Gallbladder (tissue), 1 donor: Measurements from ENCODE around the genes METTL8, METAP1D and DLX2.

- PRO-cap = no peak
Observed at GRCh38 chr2:169715224-169715843, 18.3 kb upstream of the KLHL23 start.

DNA sequence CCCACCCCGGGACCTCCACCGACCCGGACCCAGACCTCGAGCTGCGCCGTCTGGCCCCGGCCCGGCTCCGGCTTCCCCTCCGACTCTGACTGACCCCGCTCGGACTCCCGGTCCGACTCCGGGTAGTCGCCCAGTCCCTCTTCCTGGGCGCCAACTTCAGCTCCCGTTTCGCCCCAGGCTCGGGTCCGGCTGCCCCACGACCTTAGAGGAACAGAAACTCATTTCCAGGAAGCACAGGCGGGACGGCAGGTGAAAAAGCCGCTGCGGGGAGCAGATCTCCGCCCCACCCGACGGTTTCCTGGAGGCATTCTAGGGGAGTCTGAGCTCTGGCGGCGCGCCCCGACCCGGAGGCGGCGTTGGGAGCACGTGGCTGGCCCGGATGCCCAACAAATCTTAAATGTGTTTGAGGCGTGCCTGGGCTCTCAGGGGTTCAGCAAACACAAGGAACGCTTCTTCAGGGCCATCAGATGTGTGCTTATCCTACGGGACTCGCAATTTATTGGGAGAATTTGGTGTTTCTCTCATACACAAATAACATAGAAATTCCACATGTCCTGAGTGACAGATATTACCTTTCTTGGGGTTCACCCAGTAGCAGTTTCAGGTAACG is 30.0 kb upstream of the SSB start:
- PRO-cap = no peak

- PRO-cap = no peak
Observed at GRCh38 chr2:170409017-170409550, 231.1 kb downstream of the MYO3B start.

DNA sequence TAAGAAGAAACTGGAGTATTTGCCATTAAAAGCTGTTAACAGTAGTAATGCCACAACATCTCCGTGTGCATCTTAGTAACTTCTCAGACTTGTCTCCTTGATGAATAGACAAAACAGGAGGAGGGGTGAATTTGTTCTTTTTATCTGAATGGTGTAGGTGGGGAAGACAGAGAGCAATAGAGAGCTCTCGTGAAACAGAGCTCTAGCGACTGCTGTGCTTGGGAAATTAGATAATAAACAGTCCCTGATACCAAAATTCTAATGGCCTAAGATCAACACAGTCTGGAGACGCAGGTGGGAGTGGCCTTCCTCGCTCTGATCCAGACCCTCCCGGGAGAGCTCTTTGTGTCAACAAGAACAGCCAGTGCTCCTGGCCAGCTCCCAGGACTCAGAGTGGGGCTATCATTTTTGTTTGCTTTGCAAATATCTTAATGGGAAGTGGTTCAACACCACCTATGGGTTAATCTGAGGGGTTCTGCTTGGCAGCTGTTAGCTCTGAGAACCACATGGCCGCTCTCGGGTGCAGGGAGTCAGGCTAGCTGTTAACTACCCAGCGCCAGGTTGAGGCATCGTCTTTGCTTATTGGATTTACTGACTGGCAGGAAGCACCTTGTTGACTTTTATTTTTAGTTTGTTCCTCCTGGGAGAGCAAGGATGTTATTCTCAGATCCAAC is 185.0 kb upstream of the SP5 start:
- PRO-cap = no peak

GRCh38 chr2:170716623-170717176 is 1.6 kb downstream of the SP5 start:
- PRO-cap = bidirectional peak, plus-strand start at chr2:170716953, minus-strand start at chr2:170716922

GRCh38 chr2:170770614-170771816 is 837 bp downstream of the ERICH2 start:
- PRO-cap = bidirectional peak, plus-strand start at chr2:170771077, minus-strand start at chr2:170770725; unidirectional peak, minus-strand start at chr2:170771317

DNA sequence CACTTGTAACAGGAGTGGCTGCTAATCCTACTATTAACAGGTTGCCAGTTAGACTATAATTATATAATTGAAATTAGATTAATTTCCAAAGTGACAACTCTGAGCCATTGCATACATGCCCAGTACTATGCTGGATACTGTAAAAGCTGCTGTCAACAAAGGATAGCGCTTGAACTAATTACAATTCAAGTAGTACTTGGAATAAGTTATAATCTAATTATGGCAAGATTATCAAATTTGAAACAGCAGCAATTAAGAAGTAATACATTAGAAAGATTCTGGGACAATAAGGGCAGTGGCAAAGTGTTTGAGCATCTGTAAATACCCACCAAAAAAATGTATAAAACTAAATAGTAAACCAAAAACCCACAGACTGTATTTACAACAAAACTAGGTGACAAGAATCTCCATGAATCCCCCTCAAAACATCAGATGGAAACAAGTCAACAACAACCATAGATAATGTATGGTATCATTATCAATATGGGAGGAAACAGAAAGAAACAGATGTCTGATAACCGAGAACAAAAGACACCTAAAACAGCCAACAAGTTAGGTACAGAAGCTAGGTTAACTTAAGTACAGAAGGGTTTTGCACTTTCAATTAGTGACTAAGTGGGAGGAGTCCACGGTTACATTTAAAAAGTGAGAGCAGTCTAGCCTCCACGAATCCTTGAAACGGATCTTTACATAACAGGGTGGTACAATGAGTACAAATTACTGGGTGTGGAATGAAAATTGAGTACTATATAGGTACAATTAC is 76.9 kb downstream of the TLK1 start:
- PRO-cap = no peak

DNA sequence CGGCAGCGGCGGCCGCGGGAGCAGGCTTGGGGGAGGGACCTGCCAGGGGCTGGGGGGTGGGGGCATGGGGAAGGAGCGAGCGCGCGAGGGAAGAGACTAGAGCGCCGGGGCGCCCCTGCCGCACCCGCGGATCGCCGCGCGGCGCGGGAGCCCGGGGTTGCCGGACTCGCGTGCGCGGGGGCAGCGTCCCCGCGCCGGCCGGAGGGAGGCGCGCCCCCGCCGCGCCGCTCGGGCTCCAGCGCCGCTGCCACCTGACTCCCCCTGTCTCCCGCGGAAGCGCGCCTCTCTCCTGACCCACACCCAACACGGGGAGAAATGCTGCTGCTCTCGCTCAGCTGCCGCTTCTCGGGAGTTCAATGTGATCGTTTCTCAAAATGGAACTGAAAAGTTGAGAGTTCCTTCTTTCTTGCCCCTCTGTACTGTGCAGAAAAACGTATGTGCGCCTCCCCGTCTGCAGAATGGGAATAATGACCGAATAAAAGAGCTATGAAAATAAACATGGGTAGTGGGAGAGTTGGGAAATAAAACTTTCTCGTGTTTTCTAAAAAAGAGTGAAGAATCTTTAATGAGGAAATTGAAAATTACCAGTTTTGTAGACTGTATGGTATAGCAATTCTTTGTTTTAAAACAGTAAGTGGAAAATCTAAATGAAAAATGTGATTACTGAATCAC is 429 bp upstream of the TLK1 start:
- PRO-cap = bidirectional peak, plus-strand start at position 99 of the sequence, minus-strand start outside the sequence; bidirectional peak, plus-strand start at position 123 of the sequence, minus-strand start at position 196 of the sequence

GRCh38 chr2:171330619-171331025 is 103.2 kb downstream of the METTL8 start:
- PRO-cap = no peak

GRCh38 chr2:171433631-171434400 is at the start of gene METTL8:
Gene METTL8 (minus strand): TSS chr2:171433990.
- PRO-cap = bidirectional peak, plus-strand start at chr2:171434328, minus-strand start at chr2:171434079

GRCh38 chr2:171699712-171700336 is 12.6 kb downstream of the DYNC1I2 start:
- PRO-cap = no peak

- PRO-cap = no peak
Observed at GRCh38 chr2:171935900-171936515, 13.7 kb downstream of the HAT1 start.

DNA sequence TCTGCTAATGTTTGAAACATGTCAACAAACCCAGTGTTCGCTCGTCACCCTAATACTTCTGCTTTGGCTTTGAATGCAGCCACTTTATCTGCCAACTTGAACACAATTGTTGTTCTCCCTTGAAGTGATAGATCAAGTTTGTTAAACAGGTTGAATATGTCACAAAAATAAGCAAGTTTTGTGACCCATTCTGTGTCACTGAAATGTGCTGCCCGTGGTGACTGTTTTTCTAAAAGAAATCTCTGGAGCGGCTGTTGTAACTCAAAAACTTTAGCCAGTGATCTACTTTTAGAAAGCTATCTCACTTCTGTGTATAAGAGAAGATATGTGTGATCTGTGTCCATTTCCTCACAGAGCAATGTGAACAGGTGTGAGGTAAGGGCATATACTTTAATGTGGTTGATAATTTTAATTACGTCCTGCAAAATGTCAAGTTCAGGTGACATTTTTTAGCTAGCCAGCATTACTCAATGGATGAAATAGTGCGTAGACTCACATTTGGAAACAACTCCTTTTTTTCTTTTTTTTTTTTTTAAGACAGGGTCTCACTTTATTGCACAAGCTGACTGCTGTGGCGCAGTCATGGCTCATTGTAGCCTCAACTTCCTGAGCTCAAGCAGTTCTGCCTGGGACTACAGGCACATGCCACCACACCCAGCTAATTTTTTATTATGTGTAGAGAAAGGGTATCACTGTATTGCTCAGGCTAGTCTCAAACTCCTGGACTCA is 17.2 kb downstream of the HAT1 start:
- PRO-cap = no peak

DNA sequence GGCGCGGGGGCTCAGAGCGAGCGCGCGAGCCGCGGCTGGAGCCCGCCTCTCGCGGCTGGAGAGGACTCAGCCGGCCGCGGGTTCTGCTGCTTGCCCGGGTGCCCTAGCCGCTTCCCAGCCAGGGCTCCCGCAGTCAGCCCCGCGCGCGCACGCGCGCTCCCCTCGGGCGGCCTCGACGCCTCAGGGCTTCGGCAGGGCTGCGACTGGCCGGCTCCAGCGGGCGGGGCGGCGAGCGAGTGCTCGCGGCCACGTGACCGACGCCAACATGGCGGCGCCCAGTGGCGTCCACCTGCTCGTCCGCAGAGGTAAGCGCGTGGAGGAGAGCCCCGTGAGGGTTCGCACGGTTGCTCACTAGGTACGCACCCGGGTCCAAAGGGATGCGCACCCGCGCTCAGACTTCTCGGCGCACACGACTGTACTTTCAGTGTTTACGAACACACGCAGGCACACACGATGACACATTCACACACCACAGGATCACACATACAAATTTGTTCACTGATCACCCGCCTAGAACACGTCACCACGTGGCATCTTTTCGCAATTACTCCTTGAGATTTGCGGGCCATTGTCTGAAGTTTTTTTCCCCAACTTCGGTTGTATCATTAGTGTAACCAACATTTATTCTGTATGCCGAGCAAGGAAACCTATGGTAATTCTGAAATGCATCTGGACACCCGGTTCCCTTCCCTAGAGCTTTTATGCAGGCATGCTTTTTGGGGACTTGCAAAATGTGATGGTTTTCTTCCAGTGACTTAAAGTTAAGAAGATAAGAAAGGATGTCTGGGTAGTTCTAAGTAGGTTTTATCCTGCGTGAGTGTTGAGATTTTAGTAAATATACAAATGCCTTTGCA is at the start of gene METAP1D:
TSS of gene METAP1D (plus strand) at position 249 of the 854 bp plus-strand sequence.
- PRO-cap = bidirectional peak, plus-strand start at position 251 of the sequence, minus-strand start at position 131 of the sequence

- PRO-cap = no peak
Observed at GRCh38 chr2:172096276-172097058, 6.2 kb downstream of the DLX2 start.

GRCh38 chr2:172102084-172103423 is at the start of gene DLX2:
Gene DLX2 (minus strand): TSS chr2:172102900.
- PRO-cap = unidirectional peak, minus-strand start at chr2:172102900

DNA sequence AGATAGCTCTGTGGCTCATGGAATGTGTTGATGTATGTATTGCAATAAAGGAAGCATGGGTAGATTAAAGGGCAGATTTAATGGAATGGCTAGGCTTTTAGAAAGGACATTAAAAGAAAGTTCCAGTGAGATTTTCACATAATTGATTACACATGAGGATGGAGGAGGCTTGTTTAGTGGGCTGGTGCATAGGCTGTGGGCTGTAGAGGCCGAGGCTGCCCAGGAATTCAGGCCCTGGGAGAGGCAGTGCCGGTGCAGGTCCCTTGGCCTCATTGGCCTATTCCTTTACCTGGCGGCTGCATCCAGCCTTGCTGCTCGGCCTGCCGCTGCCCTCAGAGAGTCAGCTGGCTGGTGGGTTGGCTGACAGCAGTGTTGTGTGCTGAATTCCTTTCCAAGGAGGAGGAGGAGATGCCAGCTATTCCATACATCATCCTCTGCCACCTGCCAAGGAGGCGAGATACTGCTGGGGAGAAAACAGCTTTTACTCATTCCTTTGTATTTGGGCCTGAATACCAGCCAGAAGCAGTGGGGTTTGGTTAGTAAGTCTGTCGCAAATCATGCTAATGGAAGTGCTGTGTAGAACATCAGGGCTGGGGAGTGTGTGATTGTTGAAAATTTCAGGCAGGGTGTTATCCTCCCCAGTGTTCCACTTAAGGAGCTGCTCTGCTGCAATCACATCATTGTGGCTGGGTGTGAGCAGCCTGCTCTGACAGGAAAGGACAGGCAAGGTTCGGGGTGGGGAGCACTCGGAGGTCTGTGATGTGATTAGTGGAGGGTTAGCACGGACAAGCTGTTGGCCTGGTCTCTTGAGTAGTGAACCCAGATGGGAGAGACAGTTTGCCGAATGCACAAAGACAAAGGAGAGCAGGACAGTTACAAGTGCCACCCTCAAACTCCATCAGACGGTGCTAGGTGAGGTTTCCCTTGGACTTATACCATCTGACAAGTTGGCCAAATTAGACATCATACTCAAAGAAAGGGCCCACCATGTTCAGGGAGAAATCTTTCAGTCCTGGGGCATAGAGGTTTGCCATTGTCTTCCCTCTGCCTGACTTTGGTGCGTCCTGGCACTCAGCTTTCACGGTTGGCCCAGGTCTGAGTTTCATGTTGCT is 128.2 kb upstream of the DLX2 start:
- PRO-cap = no peak

DNA sequence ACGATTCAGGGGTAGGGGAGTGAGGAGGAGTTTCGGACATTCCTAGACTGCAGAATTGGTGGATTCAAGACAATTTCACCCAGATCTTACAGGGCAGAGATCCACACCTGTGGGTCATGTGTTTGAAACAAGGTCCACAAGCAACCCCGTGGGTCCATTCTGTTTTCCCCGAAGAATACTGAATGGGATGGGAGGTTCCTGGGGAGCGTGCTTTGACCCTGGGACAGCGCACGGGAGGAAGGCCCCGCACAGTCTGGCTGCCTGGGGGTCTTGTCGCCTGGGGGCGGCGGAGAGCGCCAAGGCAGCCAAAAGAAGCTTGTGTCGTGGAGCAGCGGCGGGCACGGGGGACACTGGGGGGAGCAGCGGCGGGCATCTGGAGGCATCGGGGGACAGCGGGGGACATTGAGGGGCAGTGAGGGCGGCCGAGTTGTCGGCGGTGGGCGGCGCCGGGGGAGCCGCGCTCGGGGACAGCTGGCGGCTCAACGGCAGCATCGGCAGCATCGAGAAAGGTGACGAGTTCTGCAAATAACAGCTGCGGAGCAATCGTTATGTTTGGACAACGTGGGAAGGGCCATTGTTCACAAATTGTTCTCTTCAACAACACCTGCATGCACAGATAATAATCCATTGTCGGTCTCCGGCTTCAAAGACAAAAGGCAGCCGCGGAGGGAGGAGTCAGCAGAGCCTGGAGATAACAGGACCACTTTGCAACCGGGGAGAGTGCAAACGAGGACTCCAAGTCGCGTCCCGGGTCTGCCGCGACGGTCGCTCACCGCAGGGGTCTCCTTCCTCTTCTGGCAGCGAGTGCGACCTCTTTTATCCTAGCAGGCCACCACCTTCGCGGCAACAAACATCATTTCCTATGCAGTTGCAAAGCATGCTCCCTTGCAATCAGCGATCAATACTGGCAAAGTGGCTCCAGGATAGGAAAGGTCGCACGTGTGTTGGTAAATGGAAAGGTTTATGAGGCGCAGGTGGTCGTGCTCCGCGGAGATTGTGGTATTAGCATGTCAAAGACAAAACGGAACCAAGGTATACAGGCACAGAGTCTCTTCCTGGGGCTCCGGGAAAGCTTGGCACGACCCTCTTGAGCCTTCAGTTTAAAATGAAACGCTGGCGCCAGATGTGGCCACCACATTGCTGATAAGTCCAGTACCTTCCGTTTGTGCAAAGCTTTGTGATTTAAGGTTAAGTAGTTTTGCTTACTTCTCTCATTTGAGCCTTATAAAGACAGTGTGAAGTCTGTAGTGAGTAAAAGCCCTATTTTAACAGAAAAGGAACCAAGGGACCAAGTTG is 132.3 kb upstream of the DLX2 start:
- PRO-cap = no peak

GRCh38 chr2:172280636-172281190 is 146.7 kb upstream of the ITGA6 start:
- PRO-cap = no peak

- PRO-cap = no peak
Observed at GRCh38 chr2:172339198-172339520, 88.2 kb upstream of the ITGA6 start.